Metastatic Breast Carcinoma in the Ovary (tissue), 3 donors: Measurements from ENCODE around the genes RYR2, GREM2 and FH.

- PRO-cap, 3 experiments, result peak in 1 of 3 experiments; most common plus-strand start chr1:236280978 (in 1)
These were observed 1.1 kb downstream of the ERO1B start for GRCh38 chr1:236280387-236281271.

GRCh38 chr1:236281272-236281834 lies 405 bp downstream of the ERO1B start:
- PRO-cap, 3 experiments, result peak in 2 of 3 experiments; most common plus-strand start chr1:236281674 (in 1); most common minus-strand start chr1:236281525 (in 2)

DNA sequence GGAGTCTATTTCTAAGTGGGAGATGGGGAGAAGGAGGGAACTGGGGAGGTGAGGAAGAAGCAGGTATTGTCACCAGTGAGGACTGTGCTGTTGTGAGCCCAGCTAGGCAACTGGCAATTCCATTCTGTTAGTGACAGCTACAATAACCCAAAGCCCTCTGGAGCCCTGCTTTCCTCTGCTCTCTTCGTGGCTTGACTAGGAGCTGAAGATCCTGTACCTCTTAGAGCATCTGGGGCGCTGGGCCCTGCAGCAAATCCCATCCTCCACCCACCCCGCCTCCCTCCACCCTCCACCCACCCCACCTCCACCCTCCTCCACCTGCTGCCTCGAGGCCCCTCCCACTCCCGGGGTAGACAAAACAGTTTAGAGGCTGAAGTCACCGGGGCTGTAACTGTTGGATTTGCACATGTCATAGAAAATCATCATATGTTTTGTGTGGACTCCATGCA lies 28.5 kb upstream of the LGALS8 start:
- PRO-cap, 3 experiments, result peak in 2 of 3 experiments; most common plus-strand start position 361 of the sequence (in 1); most common minus-strand start position 197 of the sequence (in 2)

- PRO-cap, 3 experiments, result no peak in any of the 3 experiments
These were observed 21.5 kb downstream of the LGALS8 start for GRCh38 chr1:236545124-236545813.

- PRO-cap, 3 experiments, result no peak in any of the 3 experiments
These were observed 14.5 kb downstream of the ACTN2 start for GRCh38 chr1:236700684-236701374.

DNA sequence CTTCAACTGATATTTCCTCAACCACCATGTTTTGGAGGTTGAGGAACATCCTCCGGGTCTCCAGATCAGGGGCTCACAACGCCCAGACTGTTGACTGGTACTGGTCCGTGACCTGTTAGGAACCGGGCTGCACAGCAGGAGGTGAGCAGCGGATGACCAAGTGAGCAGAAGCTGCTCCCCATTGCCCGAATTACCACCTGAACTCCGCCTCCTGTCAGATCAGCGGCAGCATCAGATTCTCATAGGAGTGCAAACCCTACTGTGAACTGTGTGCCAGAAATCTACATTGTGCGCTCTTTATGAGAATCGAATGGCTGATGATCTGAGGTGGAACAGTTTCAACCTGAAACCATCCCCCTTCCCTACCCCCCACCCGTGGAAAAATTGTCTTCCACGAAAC lies 24.2 kb downstream of the ACTN2 start:
- PRO-cap, 3 experiments, result no peak in any of the 3 experiments

DNA sequence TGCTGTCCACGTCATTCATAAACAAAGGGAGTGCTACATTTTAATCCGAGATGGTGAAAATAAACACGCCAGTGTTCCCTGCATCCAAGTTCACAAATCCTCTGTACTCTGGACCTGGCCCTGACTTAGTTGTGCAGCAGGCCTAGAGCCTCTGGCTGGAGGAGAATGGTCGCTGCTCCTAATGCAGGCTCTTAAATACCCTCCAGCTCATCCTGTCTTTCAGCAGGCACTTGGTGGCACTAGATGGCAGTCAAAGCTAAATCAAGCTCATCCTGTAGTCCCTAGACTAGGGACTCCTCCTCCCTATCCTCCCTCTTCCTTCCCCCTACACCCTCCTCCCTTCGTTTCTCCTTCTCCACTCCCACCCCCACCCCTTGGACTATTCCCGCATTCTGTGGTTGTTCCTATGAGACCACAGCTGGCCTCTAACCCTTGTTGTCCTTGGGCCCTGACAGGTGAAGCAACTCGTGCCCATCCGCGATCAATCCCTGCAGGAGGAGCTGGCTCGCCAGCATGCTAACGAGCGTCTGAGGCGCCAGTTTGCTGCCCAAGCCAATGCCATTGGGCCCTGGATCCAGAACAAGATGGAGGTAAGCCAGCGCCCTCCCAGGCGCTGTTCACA lies 41.5 kb upstream of the MTR start:
- PRO-cap, 3 experiments, result no peak in any of the 3 experiments

GRCh38 chr1:236835045-236835877 lies 40.2 kb downstream of the MTR start:
- PRO-cap, 3 experiments, result no peak in any of the 3 experiments

DNA sequence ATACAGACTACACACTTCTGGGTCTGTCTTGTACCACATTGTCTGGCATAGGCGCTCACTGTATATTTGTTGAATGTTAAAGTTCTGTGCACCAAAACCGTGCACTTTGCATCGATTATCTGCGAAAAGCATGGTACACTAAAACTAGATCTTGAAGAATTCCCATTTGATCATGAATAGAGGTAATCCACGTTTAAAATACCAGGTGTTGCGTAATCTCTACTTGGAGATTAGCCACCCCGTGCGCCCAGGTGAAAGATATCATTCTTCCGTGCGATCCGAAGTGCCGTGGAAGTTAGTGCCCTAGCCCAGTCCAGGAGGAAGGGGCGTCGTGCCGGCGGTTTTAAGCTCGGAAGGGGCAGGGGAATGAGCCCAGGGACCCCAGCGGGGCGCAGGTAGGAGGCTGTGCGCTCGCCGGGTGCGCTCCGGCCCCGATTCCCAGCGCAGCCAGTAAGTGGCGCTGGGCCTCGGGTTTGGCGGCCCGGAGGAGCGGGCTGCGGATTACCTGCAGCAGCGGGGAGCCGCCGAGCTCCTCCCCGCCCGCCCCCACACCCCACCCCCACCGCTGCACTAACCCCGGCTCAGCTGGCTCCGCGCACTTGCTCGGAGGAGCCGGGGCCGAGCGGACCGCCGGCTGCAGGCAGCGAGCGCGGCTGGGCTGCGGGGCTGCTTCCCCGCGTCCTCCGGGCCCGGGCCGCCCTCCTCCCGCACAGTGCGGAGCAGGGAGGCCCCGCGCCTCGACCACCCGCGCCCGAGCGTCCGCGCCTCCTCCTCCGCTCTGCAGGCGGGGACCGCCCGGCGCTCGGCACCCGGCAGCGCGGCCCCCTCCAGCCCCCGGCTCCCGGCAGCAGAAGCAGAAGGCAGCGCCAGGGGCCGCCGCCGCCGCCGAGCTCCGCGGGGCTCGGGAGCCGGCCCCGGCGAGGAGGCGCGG lies at the start of gene RYR2:
Gene RYR2, plus strand, starts transcription at position 598 of the 931 bp plus-strand sequence.
- PRO-cap, 3 experiments, result peak in 3 of 3 experiments; most common plus-strand start position 598 of the sequence (in 3)

GRCh38 chr1:237075137-237075549 lies 33.2 kb downstream of the RYR2 start:
- PRO-cap, 3 experiments, result no peak in any of the 3 experiments

- PRO-cap, 3 experiments, result no peak in any of the 3 experiments
These were observed 276.5 kb downstream of the ZP4 start for GRCh38 chr1:237614147-237614783.

- PRO-cap, 3 experiments, result no peak in any of the 3 experiments
These were observed 73.5 kb downstream of the ZP4 start for GRCh38 chr1:237817164-237817711.

DNA sequence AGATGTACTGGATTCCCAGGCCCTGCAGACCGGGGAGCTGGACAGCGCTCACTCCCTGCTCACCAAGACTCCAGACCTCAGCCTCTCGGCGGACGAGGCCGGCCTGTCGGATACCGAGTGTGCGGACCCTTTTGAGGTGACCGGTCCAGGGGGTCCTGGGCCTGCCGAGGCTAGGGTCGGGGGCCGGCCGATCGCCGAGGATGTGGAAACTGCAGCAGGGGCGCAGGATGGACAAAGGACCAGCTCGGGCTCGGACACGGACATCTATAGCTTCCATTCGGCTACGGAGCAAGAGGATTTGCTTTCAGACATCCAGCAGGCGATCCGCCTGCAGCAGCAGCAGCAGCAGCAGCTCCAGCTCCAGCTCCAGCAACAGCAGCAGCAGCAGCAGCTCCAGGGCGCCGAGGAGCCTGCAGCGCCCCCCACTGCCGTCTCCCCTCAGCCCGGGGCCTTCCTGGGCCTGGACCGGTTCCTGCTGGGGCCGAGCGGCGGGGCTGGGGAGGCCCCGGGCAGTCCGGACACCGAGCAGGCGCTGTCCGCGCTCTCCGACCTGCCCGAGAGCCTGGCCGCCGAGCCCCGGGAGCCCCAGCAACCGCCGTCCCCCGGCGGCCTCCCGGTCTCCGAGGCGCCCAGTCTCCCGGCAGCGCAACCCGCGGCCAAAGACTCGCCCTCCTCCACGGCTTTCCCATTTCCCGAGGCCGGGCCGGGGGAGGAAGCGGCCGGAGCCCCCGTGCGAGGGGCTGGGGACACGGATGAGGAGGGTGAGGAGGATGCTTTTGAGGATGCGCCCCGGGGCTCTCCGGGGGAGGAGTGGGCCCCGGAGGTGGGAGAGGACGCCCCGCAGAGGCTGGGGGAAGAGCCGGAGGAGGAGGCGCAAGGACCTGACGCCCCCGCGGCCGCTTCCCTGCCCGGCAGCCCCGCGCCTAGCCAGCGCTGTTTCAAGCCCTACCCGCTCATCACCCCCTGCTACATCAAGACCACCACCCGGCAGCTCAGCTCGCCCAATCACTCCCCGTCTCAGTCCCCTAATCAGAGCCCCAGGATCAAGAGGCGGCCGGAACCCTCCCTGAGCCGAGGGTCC lies 1.1 kb downstream of the FMN2 start:
- PRO-cap, 3 experiments, result no peak in any of the 3 experiments

DNA sequence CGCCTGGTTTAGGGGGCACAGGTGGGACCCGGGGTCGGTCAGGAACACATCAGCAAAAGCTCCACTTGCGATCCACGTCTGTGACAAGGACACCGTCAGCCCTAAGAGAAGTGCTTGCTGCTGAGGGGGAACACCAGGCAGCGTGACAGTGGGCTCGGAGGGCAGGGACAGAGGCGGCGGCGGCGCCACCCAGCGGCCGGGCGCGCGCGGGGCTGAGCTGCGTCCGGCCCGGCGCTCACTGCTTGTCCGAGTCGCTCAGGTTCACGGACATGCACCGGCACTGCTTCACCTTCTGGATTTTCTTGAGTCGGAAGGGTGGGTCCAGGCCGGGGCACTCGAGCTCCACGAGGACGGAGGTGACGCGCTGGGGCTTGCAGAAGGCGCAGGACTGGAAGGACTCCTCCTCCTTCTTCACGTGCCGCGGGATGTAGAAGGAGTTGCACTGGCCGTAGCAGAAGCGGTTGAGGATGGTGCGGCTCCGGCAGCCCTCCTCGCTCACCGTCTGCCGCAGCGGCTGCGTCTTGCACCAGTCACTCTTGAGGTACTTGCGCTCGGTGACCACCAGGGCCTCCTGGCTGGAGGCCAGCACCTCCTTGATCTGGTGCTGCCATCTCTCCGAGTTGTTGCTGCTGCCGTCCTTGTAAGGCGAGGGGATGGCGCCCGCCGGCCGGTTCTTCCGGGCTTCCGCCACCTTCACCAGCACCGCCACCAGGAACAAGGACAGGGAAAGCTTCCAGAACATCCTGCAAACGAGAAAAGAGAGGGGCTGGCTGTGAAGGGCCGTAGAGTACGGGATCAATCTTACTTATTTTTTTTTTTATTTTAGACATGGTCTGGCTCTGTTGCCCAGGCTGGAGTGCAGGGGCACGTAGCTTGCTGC lies 119.0 kb downstream of the GREM2 start:
- PRO-cap, 3 experiments, result peak in 1 of 3 experiments; most common plus-strand start position 454 of the sequence (in 1)

- PRO-cap, 3 experiments, result peak in 2 of 3 experiments; most common plus-strand start chr1:240612285 (in 2); most common minus-strand start chr1:240612122 (in 1)
These were observed at the start of gene GREM2 for GRCh38 chr1:240611204-240612449. Gene GREM2, minus strand, starts transcription at chr1:240612155.

GRCh38 chr1:240619755-240620289 lies 7.9 kb upstream of the GREM2 start:
- PRO-cap, 3 experiments, result no peak in any of the 3 experiments

GRCh38 chr1:241134592-241135130 lies 222.3 kb downstream of the RGS7 start:
- PRO-cap, 3 experiments, result no peak in any of the 3 experiments

GRCh38 chr1:241519388-241520149 lies at the start of gene FH:
Gene FH, minus strand, starts transcription at chr1:241519755.
- PRO-cap, 3 experiments, result peak in 3 of 3 experiments; most common plus-strand start chr1:241519977 (in 3); most common minus-strand start chr1:241519761 (in 2)

GRCh38 chr1:241640503-241640795 lies 280 bp upstream of the CHML start:
- PRO-cap, 3 experiments, result peak in 3 of 3 experiments; most common plus-strand start chr1:241640558 (in 3)

DNA sequence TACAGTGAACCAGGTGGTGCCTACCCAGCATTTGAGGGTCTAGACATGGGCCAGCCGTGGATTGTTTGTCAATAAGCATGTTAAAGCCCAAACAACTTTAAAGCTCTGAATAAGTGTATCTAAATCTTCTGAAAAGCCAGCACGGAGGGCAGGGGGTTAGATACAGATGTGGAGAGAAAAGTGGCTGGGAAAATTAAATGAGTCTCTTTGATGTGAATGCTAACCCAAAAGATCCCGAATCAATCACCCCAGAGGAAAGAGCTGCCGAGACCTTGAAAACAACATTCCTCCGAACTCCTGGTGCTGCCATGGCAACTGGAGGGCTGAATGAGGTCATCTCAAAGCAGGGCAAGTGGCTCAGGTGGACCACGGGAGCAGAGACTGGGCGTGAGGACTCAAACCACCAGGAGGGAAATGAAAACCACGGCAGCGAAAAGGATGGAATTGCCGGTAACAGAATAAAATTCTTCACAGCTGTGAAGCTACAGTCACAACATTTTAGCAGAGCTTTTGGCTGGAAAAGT lies 23.5 kb upstream of the BECN2 start:
- PRO-cap, 3 experiments, result no peak in any of the 3 experiments